HCT116 (cell line): ENCODE measurements around a stretch of chr2.

- RRBS = no CpG with 5 or more reads among the region's 2 CpGs
These were observed 14.1 kb downstream of the BMP10 start for GRCh38 chr2:68856987-68857524.

GRCh38 chr2:69190722-69191462 lies 177.9 kb downstream of the ANTXR1 start:
- RRBS = no CpG with 5 or more reads among the region's 3 CpGs

GRCh38 chr2:69196279-69196925 lies 183.4 kb downstream of the ANTXR1 start:
- RRBS = no CpG with 5 or more reads among the region's 5 CpGs

- RRBS = no CpG with 5 or more reads among the region's 1 CpG
These were observed 133.8 kb downstream of the GFPT1 start for GRCh38 chr2:69253333-69253532.

DNA sequence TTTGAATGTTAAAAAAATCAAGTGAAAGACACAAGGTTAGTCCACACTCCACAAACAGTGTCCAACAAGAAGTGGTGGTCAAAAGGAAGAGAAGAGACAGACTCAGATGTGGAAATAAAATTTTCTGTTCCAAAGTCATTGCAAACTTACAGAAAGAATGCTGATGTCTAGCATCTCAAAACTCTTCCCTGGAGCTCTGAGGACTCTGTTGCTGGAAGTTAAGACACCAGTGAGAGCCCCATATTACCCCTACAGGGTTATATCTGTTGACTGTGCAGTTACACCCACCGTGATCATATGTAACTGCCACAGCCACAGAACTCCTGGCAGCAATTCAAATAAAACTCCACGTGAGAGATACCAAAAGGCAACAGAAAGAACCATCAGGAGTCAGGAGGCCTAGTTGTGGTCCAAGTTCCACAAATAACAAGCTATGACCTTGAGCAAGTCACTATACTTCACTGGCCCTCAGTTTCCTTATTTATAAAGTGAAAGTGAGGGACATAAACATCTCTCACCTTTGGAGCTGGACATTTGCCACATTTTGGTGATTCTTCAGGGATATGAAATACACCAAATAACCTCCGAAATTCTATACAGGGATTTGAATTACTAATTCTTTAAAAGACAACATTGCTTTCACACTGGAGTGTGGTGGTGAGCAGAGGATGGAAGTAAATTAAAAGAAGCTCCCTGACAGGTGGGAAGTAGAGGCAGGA lies 60.7 kb downstream of the AAK1 start:
- RRBS = no CpG with 5 or more reads among the region's 3 CpGs

GRCh38 chr2:69642032-69642603 lies 1.4 kb downstream of the AAK1 start:
- RRBS = no CpG with 5 or more reads among the region's 8 CpGs

- RRBS = 0% methylated on average over 5 of the region's 44 CpGs
These were observed 700 bp downstream of the AAK1 start for GRCh38 chr2:69642604-69643473.

DNA sequence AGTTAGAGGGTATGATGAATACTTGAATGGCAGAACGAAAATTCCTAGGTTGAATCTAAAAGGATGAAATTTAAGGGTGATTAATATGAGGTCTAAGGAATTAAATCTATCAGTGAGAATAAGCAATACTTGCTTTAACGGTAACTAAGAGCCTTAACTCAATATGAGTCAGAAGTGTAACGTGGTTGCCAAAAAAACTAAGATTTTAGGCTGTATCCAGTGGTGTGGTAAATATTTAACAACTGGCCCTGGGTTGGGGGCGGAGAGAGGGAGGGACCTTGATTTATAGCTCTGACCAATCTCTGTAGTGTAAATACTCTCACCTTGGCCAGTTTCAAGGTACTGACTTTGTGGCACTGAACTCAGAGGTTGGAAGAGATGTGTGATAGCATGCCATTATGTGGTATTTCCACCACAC lies 42.1 kb upstream of the AAK1 start:
- RRBS = no CpG with 5 or more reads among the region's 4 CpGs

- RRBS = no CpG with 5 or more reads among the region's 9 CpGs
These were observed 30.5 kb upstream of the GMCL1 start for GRCh38 chr2:69798709-69799689.

DNA sequence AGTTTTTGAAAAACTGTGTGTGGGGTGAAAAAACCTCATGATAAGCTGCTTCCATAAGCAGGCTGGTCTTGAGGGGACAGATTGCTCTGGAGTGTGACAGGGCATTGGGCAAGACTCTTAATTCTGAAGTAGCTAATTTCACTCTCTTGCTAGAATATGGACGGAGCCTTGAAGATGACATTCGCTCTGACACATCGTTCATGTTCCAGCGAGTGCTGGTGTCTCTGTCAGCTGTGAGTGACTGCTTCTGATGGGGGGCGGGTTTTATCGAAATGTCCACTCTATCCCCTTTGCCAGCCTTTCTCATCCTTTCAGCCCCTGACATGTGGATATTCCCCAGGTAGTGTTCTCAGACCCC lies 19.0 kb upstream of the GMCL1 start:
- RRBS = no CpG with 5 or more reads among the region's 6 CpGs

GRCh38 chr2:69810812-69811537 lies 18.5 kb upstream of the GMCL1 start:
- RRBS = no CpG with 5 or more reads among the region's 6 CpGs

- RRBS = no CpG with 5 or more reads among the region's 2 CpGs
These were observed 57.5 kb upstream of the ASPRV1 start for GRCh38 chr2:70018797-70019463.

GRCh38 chr2:70083193-70084220 lies 3.8 kb upstream of the PCBP1 start:
- RRBS = no CpG with 5 or more reads among the region's 9 CpGs

- RRBS = 4% methylated on average over 19 of the region's 82 CpGs
These were observed 579 bp downstream of the PCBP1 start for GRCh38 chr2:70087543-70088568.

GRCh38 chr2:70104600-70105137 lies 17.4 kb downstream of the PCBP1 start:
- RRBS = no CpG with 5 or more reads among the region's 6 CpGs

GRCh38 chr2:70137473-70137958 lies 50.2 kb downstream of the PCBP1 start:
- RRBS = no CpG with 5 or more reads among the region's 1 CpG

- RRBS = no CpG with 5 or more reads among the region's 11 CpGs
These were observed 47.5 kb downstream of the C2orf42 start for GRCh38 chr2:70143171-70143950.

DNA sequence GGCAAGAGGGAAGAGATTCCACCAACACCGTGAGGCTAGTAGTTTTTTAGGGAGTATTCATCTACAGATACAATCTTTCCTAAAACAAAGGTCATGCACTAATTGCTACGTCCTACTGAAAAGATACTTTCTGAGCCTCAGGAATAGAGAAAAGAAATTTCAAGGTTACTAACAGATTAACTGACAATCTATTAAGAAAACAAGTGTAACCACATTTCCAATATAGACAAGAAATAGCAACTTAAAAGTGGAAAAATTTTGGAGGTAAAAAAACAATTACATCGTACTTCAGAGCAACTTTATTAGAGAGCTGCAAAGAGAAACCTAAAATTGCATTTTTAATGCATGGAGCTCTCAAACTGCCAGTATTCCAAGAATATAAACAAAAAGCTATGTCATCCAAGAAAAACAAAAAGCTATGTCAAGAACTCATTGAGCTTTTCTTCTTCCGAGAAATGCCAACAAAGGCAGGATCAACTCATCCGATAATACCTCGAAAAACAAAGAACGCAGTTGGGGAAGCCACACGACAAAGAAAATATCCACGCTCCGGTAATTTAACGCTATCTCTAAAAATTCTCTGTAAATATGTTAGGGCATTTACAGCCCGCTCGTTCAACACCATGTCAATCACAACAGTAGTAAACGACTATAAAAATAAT lies 1.2 kb downstream of the TIA1 start:
- RRBS = no CpG with 5 or more reads among the region's 14 CpGs

DNA sequence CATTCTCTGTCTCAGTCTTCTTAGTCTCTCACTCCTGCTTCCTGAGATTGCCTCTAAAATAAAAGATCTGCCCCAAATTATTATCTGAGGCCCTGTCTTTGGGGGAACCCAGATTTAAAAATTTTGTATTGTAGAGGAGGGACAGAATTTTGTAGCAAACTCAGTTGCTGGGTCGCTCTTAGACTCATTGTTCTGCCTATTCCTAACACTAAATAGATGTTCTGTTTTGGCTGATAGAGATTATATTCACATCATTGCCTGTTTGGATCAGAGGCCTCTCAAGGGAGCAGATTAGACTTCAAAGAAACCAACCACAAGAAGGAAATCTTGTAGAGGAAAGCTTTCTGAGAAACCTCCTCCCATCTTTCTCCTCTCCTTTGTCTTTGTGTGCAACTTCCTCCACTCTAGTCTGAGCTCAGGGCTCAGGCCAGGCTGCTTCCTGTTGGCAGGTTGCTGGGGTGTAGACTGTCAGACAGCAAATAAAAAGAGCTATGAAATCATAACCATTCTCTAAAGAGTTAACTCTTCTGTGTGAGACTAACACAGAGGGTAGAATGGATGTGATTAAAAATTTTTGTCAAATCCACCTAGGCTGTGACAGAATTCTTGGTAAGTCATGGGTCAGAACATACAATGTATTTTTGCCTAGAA lies 113.1 kb downstream of the TGFA start:
- RRBS = no CpG with 5 or more reads among the region's 1 CpG

DNA sequence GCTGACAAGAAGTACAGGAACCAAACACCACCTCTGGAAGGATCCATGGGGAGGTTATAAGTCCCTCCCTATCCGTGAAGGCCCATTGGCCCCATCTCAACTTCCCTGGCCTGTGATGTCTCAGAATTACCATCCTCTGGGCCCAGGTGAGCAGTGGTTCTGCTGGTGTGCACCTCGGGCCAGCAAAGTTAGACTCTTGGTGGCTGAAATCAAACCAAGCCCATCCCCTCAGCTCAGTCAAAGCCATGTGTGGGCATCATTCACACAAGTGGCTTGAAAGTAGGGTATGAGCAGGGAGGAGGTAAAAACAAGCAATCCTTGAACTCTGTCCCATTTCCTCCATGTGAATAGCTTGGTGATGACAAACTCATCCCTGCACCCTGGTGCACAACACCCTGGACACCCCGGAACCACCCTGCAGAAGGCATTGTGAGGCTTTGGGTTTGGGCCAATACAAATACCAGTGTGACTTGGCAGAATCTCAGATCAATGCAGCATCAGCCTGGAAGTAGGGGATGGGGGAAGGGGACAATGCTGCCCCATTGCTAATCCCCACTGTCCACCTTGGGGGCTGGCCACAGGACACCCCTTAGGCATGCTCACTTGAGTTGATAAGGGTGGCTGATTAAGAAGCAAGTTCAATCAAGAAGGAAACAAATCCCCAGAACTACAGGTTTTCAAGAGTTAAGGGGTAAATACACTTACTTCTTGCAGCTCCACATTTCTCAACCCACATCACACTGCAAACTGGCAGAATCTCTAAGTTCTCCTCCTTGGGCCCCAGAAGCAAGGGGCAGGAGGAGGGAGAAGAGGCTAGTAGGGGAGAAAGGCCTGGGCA lies 28.6 kb downstream of the TGFA start:
- RRBS = no CpG with 5 or more reads among the region's 3 CpGs